Ileum (tissue), 1 donor: ENCODE measurements around a stretch of chr6.

DNA sequence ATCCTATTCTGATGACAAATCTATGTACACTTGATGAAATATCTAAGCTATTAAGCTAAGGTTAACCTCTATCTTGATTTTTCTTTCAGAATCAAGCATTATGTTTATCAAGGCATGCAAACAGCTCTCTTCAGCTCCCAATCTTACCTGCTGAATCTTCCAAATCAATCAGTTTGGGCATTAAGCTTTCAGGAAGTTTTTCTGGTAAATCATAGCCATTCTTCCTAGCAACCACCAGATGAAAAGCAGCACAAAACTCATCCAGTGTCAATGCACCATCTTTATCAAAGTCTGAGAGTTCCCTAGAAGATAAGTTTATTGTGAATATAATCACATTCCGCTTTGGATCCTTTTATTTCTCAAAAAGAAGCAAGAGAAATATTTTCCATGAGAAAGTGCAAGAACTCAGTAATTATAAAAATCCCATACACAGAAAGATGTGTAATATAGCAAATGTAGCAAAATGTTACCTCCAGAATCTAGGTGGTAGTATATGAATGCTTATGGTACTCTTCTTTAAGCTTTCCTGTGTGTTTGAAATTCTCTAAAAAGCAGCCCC, 46.8 kb downstream of the REPS1 start:
- PRO-cap = no peak

GRCh38 chr6:138989032-138989450, 988 bp upstream of the REPS1 start:
- PRO-cap = no peak

- PRO-cap = no peak
Observed at GRCh38 chr6:139146475-139146688, 11.5 kb downstream of the HECA start.

- PRO-cap = no peak
Observed at GRCh38 chr6:139160815-139161597, 26.1 kb downstream of the HECA start.

DNA sequence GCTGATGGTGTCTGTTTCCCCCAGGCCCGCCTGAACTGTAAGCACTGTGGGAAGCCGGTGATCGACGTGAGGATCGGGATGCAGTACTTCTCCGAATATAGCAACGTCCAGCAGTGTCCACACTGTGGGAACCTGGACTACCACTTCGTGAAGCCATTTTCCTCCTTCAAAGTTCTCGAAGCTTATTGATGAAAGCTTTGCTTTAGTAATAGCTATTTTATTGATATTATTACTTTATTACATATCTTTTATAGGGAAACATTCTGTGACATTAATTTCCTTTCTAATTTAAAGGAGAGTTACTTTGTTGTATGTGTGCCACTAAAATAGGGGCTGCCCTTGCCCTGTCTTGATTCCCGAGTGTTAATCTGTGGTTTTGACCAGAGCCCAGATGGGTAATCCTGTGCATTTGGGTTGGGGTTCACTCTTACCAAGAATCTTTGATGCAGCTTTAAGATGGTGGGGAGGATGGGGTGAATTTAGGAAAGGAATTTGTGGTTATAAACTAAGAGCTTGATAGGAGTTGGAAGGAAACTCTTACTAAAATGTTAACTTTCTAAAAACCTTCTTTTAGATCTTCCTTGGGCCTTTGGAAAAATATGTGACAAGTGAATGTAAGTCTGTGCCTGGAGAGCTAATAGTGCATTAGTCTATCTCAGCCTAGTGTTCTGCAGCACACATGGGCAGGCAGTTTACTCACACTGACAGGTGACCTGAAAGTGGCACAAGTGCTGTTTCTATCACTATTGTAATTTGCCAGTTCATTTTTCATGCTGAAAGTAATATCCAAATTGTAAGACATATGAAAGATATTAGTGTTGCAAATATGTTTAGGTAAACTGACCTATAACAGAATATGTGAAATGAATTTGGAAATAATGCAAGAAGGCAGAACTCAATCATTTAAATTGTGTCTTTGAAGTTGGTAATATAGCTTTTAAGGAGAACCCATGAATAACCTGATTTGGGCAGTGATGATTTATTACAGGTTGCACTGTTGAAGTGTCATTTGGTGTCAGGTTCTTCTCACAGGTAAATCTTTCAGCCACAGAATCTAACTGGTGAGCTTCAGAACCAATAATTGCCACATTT, 42.4 kb downstream of the HECA start:
- PRO-cap = no peak

DNA sequence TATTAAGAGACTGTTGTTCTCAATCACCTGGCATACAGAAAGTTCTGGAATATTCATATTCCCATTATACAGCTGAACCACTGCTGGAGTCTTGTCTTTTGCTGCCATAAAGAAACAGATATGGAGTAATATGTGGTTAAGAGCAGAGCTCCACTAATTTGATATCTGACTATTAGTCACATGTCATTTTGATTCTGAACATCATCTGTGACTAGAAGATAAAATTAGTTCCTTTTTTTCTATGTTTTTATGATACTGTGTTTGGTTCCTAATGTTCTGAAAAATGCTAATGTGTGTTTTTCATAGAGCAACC, 33.2 kb upstream of the TXLNB start:
- PRO-cap = no peak

- PRO-cap = no peak
Observed at GRCh38 chr6:139349299-139349859, 25.1 kb downstream of the CITED2 start.

DNA sequence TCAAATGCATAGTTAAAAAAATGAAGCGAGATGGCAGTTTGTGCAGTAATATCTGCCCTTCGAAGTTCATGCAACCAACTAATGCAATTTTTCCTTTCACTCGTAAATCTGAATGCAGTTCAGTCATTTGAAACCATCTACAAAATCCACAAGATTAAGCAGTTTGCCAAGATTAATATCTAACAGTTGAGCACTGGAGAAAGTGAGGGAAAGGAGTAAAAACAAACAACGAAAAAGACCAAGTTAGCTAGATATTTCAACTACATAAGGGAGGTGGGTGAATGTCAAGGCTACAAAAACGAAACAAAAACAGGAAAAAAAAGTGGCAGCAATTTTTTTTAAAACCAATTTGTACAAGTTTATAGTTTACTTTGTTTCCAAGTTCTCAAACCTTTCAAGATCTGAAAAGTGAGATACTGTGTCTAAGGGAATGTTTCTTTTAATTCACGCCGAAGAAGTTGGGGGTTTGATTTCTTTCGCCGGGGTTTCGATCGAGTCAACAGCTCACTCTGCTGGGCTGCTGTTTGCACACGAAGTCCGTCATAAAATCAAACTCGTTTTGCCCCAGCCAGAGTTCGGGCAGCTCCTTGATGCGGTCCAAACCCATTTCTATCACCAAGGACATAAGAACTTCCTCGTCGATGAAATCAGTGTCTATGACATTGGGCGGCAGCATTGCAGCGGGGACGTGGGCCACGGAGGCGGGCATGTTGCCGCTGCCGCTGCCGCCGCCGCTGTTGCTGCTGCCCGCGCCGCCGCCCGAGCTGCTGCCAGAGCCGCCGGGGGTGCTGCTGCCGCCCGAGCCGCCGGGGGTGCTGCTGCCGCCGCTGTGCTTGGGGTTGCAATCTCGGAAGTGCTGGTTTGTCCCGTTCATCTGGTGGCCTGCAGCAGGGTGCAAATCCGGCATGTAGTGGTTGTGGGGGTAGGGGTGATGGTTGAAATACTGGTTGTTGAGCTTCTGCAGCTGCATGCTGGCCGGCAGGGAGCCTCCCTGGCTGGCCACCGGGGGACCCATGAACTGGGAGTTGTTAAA, 1.5 kb downstream of the CITED2 start:
- PRO-cap = bidirectional peak, plus-strand start at position 775 of the sequence, minus-strand start at position 745 of the sequence

- PRO-cap = no peak
Observed at GRCh38 chr6:139373669-139373961, 833 bp downstream of the CITED2 start.

GRCh38 chr6:139445333-139445934, 71.0 kb upstream of the CITED2 start:
- PRO-cap = no peak

- PRO-cap = no peak
Observed at GRCh38 chr6:139530925-139531605, 156.6 kb upstream of the CITED2 start.

- PRO-cap = no peak
Observed at GRCh38 chr6:139533496-139533978, 159.1 kb upstream of the CITED2 start.

DNA sequence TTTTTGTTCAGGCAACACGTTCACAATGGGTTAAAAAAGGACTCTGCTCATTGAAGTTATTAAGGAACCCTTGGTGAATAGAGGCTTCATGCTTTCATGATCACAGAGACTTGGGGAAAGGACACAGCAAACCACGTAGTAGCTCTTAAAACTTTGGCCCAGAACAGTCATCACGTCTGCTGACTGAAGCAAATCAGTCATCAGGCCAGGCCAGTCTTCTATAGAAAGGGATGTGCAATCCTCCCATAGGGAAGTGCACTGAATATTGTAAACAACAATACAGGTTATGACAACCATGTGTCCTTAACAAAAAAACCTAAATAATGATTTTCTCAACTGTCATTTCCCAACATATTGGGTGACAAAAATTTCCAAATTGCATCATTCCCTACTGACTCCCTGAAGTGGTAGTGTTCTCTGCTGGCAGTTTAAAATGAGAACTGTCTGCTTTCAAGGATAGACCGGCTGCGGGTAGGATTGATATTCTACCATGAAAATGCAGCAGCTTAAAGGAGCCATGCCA, 388.1 kb upstream of the CITED2 start:
- PRO-cap = no peak

- PRO-cap = no peak
Observed at GRCh38 chr6:140343009-140343658, 968.7 kb upstream of the CITED2 start.

GRCh38 chr6:140897224-140897810, 1235.4 kb upstream of the GJE1 start:
- PRO-cap = no peak

- PRO-cap = no peak
Observed at GRCh38 chr6:142294709-142295053, 7.1 kb upstream of the ADGRG6 start.

GRCh38 chr6:142302381-142302923, 645 bp downstream of the ADGRG6 start:
- PRO-cap = no peak

GRCh38 chr6:142570155-142570797, 268.5 kb downstream of the ADGRG6 start:
- PRO-cap = no peak

- PRO-cap = no peak
Observed at GRCh38 chr6:142702404-142703121, 242.4 kb downstream of the HIVEP2 start.

GRCh38 chr6:142761318-142762203, 183.4 kb downstream of the HIVEP2 start:
- PRO-cap = no peak